HL-60 (cell line): ENCODE data around the genes LRRC42, CYB5RL and ACOT11.

DNA sequence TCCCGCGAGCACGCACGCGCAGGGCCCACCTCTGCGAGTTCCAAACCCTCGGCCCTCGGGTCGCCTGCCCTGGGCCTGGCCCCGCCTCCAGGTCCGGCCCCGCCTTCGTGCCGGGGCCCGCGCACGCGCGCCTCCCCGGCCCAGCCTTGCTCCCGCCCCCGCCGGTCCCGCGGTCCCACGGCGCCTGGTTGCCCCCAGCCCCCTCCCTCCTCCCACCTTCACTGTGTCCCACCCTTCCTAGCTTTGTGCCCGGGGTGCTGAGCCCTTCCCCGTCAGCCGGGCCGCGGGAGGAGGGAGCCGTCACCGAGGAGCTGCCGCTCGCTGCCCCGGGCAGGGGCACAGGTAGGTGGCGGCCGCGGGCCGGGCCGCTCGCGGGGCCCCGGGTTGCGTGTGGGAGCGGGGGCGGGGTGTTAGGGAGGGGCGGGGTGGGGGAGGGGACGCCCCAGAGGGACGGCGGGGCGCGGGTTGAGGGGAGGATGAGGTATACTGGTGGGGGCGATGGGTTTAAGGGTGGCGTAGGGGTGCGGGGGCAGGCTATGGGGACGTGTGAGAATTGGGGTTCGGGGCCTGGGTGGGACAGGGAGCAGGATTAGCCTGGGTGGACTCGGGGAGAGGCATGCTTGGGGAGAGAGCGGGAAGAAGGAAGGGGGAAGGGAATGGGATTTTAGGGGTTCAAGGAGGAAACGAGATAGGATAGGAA, at the start of gene LRRC42:
TSS of gene LRRC42 (plus strand) at position 143 of the 700 bp plus-strand sequence.
- RRBS, result 3% methylated on average over 14 of the region's 62 CpGs

- RRBS, result no CpG with 5 or more reads among the region's 24 CpGs
These were observed 35.5 kb downstream of the LDLRAD1 start for GRCh38 chr1:53982057-53983303.

GRCh38 chr1:54094218-54094719, 40.9 kb downstream of the TCEANC2 start:
- RRBS, result no CpG with 5 or more reads among the region's 1 CpG

DNA sequence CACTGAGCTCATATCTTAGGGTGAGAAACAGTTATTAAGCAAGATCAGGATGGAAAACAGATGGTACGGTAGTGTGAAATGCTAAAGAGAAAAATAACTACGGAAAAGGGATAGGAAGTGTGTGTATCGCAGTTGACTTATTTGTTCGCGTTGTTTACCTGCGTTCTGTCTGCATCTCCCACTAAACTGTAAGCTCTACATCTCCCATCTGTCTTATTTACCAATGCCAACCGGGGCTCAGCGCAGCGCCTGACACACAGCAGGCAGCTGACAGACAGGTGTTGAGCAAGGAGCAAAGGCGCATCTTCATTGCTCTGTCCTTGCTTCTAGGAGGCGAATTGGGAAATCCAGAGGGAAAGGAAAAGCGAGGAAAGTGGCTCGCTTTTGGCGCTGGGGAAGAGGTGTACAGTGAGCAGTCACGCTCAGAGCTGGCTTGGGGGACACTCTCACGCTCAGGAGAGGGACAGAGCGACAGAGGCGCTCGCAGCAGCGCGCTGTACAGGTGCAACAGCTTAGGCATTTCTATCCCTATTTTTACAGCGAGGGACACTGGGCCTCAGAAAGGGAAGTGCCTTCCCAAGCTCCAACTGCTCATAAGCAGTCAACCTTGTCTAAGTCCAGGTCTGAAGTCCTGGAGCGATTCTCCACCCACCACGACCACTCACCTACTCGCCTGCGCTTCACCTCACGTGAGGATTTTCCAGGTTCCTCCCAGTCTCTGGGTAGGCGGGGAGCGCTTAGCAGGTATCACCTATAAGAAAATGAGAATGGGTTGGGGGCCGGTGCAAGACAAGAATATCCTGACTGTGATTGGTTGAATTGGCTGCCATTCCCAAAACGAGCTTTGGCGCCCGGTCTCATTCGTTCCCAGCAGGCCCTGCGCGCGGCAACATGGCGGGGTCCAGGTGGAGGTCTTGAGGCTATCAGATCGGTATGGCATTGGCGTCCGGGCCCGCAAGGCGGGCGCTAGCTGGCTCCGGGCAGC, at the start of gene CYB5RL:
TSS of gene CYB5RL (minus strand) at position 720 of the 985 bp plus-strand sequence.
- RRBS, result 4% methylated on average over 11 of the region's 45 CpGs

DNA sequence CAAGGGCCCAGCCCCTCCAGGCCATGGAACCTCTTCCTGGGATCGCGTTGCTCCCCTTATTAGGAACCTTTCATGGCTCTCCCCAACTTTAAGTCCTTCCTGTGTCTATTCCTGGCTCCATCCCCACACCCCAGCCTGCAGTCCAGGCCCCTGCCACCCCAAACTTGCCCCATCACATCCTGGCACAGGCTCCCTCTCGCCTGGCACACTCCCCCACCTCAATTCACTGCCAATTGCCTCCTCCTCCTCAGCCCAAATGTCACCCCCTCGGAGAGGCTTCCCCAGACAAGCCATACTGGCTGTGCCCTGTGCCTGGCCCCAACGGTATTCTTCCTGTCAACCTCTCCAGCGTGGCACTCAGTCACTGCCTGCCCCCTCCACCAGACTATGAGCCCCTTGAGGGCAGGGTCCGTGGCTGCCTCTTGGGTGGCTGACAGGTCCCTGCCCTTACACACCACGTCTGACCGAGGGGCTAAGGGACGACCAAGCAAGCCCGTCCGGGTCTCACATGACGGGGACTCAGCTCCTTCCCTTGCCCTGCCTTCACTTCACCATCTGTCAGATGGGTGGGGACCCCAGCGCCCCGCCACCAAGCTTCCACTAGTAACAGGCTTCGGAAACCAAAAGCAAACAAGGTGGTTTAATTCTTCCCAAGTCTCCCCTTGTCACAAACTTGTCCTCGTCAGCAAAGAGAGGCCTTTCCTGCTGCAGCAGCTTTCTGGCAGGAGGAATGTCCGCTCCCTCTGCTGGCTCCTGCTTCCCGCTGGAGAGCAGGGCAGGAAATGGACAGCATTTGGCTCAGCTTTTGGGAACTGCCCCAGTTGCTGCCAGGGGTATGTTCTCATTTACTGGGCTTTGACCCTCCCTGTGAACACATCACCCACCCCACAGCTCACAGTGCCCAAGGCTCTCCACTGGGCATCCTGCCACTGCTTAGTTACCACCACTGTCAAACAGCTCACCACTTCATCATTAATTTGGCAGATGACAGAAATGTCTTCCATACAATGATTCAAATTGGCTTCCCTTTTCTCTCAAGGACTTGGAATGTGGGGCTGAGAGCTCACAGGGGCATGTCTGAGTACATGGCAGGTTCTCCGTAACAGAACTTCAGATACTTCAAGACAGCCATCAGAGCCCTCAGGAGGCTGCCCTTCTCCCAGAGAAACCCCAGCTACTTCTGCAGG, 75.1 kb downstream of the MRPL37 start:
- RRBS, result no CpG with 5 or more reads among the region's 20 CpGs

GRCh38 chr1:54291000-54291537, 91.1 kb downstream of the MRPL37 start:
- RRBS, result no CpG with 5 or more reads among the region's 15 CpGs

DNA sequence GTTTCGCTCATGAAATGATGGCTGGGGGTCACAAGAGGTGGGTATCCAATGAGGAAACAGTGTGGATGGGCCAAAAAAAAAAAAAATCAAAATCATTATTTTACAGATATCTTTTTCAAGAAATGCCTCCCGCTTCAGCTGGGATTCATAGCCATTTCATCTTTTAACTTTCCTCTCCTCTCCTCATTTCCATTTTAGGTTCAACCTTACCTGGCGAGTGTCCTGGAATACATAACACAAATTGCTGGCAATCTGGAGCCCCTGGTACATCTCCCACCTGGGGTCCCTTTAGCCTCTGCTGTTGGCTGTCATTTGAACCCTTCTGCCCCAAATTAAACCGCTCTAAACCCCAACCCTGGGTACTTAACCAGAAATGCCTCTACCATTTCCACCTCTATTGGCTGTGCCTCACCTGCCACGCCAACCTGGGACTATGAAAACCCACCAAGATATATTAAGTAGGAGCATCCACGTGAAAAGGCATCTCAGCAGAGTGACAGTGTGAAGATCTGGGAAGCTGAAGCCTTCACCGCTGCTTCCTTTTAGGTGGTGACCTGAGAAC, 149.8 kb downstream of the MRPL37 start:
- RRBS, result no CpG with 5 or more reads among the region's 7 CpGs

- RRBS, result no CpG with 5 or more reads among the region's 6 CpGs
These were observed 165.9 kb downstream of the MRPL37 start for GRCh38 chr1:54365668-54366435.

GRCh38 chr1:54378143-54379284, 169.5 kb upstream of the ACOT11 start:
- RRBS, result no CpG with 5 or more reads among the region's 29 CpGs

GRCh38 chr1:54390611-54391043, 157.4 kb upstream of the ACOT11 start:
- RRBS, result 95% methylated on average over 9 of the region's 25 CpGs

GRCh38 chr1:54391370-54392145, 156.5 kb upstream of the ACOT11 start:
- RRBS, result 100% methylated on average over 1 of the region's 15 CpGs

GRCh38 chr1:54407999-54408277, 140.1 kb upstream of the ACOT11 start:
- RRBS, result no CpG with 5 or more reads among the region's 6 CpGs

GRCh38 chr1:54475333-54475910, 72.6 kb upstream of the ACOT11 start:
- RRBS, result 88% methylated on average over 7 of the region's 22 CpGs

GRCh38 chr1:54547203-54548671, at the start of gene ACOT11:
TSS of gene ACOT11 (plus strand) at chr1:54548228.
- RRBS, result no CpG with 5 or more reads among the region's 35 CpGs

- RRBS, result no CpG with 5 or more reads among the region's 3 CpGs
These were observed 11.8 kb downstream of the ACOT11 start for GRCh38 chr1:54559711-54560276.

GRCh38 chr1:54641076-54641584, 456 bp upstream of the MROH7 start:
- RRBS, result no CpG with 5 or more reads among the region's 4 CpGs

- RRBS, result no CpG with 5 or more reads among the region's 2 CpGs
These were observed 4.7 kb downstream of the MROH7 start for GRCh38 chr1:54646231-54646654.

DNA sequence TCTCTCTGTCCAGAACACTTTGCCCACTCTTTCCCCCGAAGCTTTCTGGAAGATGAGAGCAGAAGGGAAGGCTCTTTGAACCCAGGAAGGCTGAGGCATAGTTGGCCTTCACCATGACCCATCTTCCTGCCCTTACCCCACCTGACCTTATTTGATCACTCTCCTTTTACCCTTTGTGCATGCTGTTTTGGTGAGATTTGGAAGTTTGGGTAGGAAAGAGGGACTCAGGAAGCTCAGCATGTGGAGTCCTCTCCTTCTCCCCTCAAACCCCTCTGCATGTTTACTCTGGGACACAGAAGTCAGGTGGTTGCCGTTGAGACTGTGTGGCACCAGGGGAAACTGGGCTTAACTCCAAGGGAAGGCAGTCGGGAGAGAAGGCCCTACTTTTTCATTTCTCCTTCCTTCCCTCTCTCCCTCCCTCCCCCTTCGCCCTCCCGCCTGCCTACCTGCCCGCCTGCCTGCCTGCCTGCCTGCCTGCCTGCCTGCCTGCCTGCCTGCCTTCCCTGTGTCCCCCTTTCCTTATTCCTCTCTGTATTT, 30.0 kb downstream of the LEXM start:
- RRBS, result no CpG with 5 or more reads among the region's 6 CpGs

DNA sequence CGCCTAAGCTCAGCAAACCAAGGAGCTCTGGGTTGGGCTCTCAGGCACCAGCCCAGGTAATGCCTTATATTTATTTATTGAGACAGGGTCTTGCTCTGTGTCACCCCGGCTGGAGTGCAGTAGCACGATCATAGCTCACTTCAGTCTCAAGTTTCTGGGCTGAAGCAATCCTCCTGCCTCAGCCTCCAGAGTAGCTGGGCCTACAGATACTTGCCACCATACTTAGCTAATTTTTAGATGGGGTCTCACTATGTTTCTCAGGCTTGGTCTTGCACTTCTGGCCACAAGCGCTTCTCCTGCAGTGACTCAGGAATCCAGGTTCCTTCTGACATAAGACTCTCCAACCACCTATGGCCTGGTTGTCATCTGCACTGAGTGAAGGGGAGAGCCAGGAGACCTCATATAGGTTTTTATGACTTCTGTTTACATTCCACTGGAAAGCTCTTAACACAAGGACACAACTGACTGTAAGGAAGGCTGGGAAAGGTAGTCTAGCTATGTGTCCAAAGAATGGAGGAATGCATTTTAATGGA, 38.2 kb downstream of the DHCR24 start:
- RRBS, result no CpG with 5 or more reads among the region's 4 CpGs

GRCh38 chr1:54883074-54883836, 3.7 kb downstream of the DHCR24 start:
- RRBS, result no CpG with 5 or more reads among the region's 10 CpGs